Esophagus muscularis mucosa (tissue), 4 donors: ENCODE measurements around a stretch of chr16.

GRCh38 chr16:71747983-71748581 lies 23.6 kb upstream of the PHLPP2 start:
- PRO-cap: no peak
- RAMPAGE, long total RNA, 4 experiments: no peak in any of the 4 experiments

DNA sequence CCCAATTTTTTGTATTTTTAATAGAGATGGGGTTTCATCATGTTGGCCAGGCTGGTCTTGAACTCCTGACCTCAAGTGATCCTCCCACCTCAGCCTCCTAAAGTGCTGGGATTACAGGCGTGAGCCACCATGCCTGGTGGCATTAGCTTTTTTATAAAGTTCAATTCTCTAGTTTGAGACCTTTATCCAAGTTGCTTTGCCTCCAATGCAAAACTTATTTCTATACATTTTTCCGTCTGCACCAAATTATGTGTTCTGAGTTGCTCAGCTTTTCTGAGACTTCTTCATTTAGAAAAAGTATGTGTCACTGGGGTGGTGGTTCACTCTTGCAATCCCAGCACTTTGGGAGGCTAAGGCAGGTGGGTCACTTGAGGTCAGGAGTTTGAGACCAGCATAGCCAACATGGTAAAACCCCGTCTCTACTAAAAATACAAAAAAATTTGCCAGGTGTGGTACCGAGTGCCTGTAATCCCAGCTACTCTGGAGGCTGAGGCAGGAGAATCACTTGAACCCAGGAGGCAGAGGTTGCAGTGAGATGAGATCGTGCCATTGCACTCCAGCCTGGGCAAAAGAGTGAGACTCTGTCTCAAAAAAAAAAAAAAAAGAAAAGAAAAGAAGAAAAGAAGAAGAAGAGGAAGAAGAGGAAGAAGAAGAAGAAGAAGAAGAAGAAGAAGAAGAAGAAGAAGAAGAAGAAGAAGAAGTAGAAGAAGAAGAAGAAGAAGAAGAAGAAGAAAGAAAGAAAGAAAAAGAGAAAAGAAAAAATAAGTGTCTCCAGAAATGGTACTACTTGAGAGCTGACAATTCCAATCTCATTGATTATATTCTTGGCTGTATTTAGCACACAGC lies 14.0 kb upstream of the ATXN1L start:
- PRO-cap: no peak
- RAMPAGE, long total RNA, 4 experiments: no peak in any of the 4 experiments

- PRO-cap: no peak
- RAMPAGE, long total RNA, 4 experiments: no peak in any of the 4 experiments
Measured at GRCh38 chr16:71882775-71883142, 1.2 kb downstream of the ZNF821 start.

- PRO-cap: no peak
- RAMPAGE, long total RNA, 4 experiments: no peak in any of the 4 experiments
Measured at GRCh38 chr16:72015093-72016189, 6.9 kb downstream of the DHODH start.

DNA sequence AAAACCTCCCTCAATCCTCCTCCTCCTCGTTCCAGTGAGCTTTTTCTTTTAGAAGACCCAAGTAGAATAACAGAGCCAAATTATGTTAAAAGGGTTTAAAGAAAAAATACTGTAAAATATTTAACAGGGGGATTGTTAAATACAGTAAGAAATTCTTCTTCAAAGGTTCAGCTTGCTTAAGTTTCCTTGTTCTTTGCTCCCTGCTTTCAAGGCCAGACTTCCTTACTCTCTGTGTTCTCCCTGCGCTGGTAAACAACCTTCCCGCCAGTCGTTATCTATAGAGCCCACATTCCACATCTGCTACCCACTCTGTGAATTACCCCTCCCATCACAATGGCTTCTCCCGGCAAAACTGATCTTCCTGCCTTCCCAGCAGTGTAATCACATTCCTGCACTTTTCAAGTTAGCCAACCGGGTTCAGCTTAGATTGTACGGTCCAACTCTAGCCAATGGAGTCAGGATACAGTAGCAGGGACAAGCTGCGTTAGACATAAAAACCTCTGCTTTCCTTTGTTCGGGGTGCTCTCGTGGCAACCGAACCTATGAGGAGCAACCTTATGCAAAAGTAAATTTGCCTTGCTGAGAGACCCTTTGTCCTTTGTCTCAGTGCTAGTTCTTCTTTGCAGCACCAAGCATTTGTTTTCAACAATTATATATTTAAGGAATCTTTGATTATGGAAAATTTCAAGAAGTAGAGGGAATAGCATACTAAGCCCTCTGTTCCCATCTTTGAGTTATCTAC lies 9.9 kb downstream of the HPR start:
- PRO-cap: no peak
- RAMPAGE, long total RNA, 4 experiments: no peak in any of the 4 experiments

- PRO-cap: no peak
- RAMPAGE, long total RNA, 4 experiments: no peak in any of the 4 experiments
Measured at GRCh38 chr16:72108429-72108778, 14.8 kb downstream of the DHX38 start.

DNA sequence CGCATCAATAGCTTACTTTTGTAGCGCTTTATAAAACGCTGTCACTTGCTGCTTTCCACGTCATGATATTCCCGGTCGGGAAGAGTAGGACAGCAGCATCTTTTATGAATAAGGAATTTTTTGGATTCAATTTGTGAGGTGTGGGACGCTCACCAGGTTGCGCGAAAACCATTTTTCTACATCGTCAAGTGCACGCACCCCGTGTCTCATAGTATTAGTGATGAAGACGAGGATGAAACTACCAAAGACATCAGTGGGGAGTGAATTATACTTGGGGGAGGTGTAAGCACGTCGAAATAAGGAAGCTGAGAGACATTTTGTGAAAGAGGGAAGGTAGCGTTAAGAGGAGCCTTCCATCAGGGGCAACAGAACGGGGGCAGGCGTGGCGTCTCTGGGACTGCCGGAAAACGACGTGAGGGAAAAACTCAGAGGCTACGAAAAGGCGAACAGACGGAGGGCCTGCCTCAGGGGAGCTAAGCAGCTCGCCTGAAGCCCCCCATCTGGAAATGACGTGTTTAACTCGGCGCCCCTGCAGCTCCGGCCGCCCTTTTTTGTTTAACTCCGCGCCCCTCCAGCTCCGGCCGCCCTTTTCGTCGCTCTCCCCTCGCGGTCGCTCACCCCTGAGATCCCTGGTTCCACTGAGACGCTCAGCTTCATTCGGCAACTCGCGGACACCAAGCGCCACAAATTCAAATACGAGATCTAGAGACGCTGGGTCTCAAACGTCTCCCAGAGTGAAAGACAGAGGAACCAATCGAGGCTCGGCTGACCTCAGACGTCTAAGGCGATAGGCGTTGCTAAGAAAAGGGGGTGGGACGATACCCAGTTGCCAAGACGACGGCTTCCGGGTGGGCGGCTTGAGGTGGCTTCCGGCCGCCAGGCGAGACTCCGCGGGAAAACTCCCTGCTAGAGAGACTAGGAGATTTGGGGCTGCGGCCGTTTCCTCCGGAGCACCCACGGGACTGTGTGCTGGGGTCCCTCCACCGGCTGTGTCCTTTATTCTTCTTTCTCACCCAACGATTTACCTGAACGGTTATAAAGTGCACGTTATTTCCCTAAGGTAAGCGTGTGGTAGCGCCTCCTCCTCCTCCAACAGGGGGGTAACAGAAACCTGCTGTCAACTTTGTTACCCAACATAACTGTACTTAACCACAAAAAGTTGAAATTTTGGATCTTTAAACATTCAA lies 383.3 kb downstream of the ZFHX3 start:
- PRO-cap: bidirectional peak, plus-strand start at position 860 of the sequence, minus-strand start at position 667 of the sequence
- RAMPAGE, long total RNA, 4 experiments: start-site peak on the plus strand in 3 of 4 experiments, centred at positions 866 to 873 of the sequence, 10 to 17 reads per replicate; start-site peak on the minus strand in 2 of 4 experiments, centred at positions 711 to 717 of the sequence, 8 to 10 reads per replicate

DNA sequence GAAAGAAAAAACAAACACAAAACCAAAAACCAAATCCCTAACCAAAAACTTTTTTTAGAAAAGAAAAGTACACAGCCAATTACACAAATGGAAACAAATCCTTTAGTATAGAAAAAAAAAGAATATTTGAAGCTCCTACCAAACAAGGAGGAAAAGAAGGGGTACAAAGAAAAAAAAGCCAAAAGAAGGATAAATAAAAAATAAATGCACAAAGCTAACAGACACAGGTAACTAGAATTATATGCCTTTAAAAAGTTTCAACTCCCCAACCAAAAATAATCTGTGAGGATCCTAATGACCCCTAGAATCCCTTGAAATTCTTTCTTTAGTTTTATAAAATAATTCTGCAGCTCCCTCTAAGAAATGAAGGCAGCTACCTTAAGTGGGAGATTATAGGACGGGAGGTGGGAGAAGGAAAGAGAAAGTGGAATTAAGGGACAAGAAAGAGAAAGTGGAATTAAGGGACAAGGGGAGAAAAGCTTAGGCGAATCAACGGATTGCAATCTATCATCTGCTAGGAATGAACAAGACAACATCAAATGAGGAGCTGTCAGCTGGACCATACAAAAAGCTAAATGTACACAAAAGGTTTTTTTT lies 262.2 kb downstream of the ZFHX3 start:
- PRO-cap: no peak
- RAMPAGE, long total RNA, 4 experiments: no peak in any of the 4 experiments

DNA sequence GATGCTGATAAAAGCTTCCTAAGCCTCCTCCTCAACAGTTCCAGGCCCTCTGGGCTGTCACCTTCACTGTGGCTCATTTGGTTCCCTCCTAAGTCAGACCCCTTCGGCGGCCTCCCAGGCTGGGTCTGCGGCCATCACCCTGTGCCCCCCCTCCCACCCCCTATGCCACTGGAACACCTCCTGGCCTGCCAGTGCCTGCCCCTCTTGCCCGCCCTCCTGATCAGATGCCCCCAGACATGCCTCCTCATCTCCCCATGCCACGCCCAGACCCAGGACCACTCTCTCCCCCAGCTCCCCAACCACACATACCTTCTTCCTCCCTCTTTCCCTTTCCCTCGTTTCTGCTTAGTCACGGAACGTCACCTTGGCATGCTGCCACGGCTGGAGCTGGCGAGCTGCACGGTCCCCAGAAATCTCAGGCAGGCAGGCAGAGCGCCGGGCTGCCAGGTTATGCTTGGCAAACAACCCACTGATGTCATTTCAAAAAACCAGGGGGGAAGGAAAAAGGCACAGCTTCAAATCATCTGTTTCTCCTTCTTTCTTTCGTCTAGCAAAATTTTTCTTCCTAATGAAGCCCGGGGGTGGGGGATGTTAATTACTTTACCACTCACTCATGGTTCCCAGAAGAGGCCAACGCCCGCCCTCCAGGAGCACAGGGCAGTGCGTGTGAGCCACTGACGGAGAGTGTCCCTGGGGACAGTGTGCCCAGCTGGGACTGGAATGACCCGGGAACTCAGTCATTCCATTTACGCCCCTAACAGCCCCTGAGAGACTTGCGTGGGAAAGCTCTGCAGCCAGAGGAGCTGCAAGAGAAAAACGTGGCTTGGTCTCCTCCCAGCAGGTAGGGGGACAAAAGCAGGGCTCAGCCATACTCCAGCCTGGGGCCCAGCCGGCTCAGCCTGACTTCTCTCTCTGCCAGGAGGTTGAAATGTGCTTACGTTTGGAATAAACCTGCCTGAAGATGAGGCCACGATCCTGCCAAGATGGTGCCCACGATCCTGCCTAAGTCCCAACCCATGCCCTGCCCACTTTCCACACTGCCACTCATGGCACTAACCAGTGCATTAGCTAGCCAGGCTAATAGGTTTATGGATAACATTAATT lies 199.1 kb downstream of the ZFHX3 start:
- PRO-cap: bidirectional peak, plus-strand start at position 409 of the sequence, minus-strand start at position 326 of the sequence
- RAMPAGE, long total RNA, 4 experiments: no peak in any of the 4 experiments

- PRO-cap: no peak
- RAMPAGE, long total RNA, 4 experiments: no peak in any of the 4 experiments
Measured at GRCh38 chr16:72850590-72850879, 197.4 kb downstream of the ZFHX3 start.

GRCh38 chr16:72858551-72859547 lies 189.1 kb downstream of the ZFHX3 start:
- PRO-cap: bidirectional peak, plus-strand start at chr16:72859261, minus-strand start at chr16:72859010
- RAMPAGE, long total RNA, 4 experiments: no peak in any of the 4 experiments

GRCh38 chr16:72986031-72986449 lies 61.9 kb downstream of the ZFHX3 start:
- PRO-cap: bidirectional peak, plus-strand start at chr16:72986205, minus-strand start at chr16:72986176
- RAMPAGE, long total RNA, 4 experiments: no peak in any of the 4 experiments

- PRO-cap: no peak
- RAMPAGE, long total RNA, 4 experiments: no peak in any of the 4 experiments
Measured at GRCh38 chr16:72996327-72996975, 51.5 kb downstream of the ZFHX3 start.

DNA sequence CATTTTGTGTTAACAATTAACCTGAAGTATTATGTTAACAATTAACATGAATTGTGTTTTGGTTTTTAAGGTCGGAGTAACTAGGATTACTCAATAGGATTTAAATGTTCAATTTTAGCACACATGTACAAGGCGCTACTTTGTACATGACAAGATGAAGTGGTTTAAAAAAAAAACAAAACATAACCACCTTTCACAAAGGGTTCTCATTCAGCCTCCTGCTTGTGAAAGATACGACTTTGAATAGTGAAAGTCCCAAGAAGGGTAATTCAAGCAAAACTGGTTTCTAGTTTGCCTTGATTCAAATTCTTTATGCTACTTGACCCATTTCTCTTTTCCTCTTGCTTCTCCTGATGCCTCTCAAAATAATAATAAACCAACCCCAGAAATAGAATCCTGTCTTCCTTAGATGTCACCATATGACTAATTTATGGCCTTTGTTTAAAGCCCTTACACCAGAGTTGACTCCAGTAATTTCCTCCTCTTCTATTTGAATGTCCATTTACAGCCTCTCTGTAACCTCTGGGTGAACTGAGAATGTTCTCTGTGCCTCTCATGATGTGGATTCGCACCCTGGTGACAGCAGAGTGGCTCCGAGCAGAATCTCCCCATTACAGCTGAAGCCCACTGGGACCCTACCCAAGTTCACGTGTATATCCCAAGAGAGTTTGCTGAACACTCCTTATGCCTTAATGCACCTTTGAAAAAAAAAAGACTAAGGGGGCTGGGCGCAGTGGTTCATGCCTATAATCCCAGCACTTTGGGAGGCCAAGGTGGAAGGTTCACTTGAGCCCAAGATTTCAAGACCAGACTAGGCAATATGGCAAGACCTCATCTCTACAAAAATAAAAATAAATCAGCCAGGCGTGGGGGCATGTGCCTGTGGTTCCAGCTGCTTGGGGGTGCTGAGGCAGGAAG lies 31.4 kb downstream of the ZFHX3 start:
- PRO-cap: no peak
- RAMPAGE, long total RNA, 4 experiments: no peak in any of the 4 experiments

DNA sequence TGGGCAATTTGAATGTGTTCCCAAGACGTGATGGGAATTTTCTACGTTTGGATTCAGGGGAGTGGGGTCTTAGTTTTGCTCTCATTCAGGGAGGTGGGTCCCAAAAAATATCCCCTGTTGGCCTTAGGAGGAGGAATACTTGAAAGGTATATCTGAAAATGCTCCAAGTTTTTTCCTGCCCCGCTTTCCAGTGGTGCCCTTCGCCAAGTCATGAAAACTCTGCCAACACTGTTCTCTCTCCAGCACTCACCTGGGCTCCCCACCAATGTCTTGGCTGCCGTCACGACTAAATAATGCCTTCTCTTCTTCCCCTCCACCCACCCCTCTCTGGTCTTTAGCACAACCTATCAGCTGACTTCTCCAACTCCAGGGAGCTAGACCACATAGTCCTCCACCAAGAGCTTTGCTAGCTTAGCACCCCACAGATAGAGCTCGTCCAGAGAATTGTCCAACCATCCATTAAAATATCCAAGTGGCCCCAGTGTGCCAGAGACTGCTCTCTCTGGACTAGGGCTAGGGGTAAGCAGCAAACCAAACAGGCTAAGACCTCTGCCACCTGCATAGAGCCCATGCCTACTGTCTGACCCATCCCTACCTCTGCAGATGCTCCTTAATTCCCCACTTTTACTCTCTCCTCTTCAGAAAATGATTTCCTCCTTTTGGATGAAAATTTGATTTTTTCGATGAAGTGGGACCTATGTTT lies 30.5 kb downstream of the ZFHX3 start:
- PRO-cap: no peak
- RAMPAGE, long total RNA, 4 experiments: no peak in any of the 4 experiments

DNA sequence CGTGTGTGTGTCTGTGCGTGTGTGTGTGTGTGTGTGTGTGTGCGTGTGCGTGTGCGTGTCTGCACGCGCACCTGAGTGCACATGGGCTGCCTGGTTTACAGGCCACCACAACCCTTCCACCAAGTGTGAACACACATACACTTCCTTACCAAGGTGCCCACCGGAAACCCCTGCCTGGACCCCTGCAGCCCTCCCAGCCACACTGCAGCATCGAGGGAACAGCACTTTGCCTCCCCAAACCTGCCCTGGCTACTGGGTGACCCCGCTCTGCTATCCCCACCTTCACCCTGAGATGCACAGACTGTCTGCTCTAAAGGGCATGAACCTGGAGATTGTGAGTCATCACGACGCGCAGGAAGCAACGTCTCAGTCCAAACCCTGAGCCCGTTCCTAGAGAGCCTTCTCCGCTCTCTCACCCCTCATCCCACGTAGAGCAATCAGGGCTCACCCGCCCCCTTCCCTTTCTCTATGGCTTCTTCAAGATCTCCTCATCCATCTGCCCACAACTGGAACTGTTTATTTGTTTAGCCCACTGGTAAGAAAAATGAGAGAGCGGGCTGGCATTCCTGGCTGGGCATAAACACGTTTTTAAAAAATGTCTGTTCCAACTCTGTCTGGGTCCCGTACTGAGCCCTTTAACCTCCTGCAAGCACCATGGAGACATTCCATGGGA lies 28.5 kb downstream of the ZFHX3 start:
- PRO-cap: no peak
- RAMPAGE, long total RNA, 4 experiments: no peak in any of the 4 experiments

- PRO-cap: no peak
- RAMPAGE, long total RNA, 4 experiments: no peak in any of the 4 experiments
Measured at GRCh38 chr16:73035814-73037052, 11.7 kb downstream of the ZFHX3 start.

DNA sequence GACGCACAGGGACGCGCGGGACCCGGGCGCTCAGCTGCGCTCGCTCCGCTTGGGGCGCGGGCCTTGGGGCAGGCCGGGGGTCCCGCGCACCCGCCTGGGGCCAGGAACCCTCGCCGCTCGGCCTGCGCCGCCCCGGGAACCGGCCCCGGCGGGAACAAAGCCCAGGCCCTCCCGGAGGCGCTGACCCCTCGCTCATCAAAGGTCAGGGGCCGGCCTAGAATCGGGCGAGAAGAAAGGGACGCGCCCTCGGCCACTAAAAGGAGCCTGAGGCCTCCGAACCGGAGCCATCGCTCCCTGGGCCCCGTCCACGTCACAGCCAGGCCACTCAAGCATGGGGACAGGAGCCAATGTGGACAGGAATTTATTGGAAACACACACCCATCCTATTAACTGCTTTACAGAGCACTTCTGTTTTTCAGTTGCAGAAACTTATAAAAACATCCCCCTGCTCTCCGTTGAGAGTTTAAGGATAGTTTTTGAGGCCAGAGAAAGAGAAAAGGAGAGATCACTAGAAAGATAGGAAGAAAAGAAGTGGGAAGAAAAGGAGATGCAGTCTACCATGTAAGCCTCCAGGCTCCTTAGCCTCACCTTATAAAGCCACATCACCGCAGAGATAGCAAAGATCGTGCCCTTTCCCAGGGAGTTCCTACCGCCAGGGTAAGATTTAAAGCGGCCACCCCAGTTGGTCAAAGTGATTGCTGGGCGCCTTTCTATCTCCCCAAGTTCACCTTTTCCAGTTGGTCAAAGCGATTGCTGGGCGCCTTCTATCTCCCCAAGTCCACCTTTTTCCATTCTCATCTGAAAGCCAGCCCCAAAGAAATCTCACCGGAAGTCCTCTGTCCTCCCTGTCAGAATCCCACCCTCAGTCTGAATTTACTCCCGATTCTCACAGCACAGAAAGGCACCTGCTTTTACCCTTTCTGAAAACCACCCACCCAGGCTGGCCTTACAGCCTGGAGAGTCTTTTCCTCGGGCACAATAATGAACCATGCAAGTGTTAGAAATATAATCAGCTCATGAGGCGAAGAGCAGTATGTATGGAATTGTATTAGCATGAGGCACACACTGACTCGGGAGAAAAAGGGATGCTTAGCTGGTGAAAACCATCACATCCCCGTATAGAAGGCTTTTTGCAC lies 797 bp upstream of the ZFHX3 start:
- PRO-cap: bidirectional peak, plus-strand start at position 256 of the sequence, minus-strand start at position 296 of the sequence; unidirectional peak, minus-strand start at position 586 of the sequence
- RAMPAGE, long total RNA, 4 experiments: no peak in any of the 4 experiments

GRCh38 chr16:73157812-73158312 lies 109.9 kb upstream of the ZFHX3 start:
- PRO-cap: no peak
- RAMPAGE, long total RNA, 4 experiments: no peak in any of the 4 experiments

- PRO-cap: no peak
- RAMPAGE, long total RNA, 4 experiments: no peak in any of the 4 experiments
Measured at GRCh38 chr16:73170429-73171125, 122.6 kb upstream of the ZFHX3 start.